GM19239 (cell line): ENCODE measurements around a stretch of chr18.

GRCh38 chr18:57684004-57684448 lies 62.4 kb upstream of the NARS1 start:
- RRBS, result no CpG with 5 or more reads among the region's 3 CpGs

GRCh38 chr18:57759635-57760213 lies 43.4 kb downstream of the ATP8B1 start:
- RRBS, result no CpG with 5 or more reads among the region's 15 CpGs

DNA sequence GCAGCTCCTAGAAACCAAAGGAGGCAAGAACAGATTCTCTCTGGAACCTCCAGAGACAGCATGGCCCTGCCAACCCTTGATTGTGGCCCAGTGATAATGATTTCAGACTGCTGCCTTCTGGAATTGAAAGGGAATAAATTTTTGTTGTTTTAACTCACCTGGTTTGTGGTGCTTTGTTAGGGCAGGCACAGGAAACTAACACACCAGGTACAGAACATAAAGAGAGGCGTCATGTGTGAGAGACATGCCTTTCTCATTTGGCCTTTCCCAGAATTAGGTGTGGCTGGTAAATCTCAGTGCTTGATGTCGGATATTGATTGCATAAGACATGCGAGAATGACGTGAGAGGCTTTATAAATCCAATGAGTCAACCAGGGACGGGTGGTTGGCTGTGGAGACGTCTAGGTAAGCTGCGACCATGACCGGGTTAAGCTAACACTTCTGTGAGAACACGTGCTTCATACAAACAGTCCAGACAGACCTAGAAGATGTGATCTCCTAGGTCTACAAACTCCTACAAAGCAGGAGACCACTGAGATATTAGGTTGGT lies 98.6 kb upstream of the ATP8B1 start:
- RRBS, result no CpG with 5 or more reads among the region's 9 CpGs

DNA sequence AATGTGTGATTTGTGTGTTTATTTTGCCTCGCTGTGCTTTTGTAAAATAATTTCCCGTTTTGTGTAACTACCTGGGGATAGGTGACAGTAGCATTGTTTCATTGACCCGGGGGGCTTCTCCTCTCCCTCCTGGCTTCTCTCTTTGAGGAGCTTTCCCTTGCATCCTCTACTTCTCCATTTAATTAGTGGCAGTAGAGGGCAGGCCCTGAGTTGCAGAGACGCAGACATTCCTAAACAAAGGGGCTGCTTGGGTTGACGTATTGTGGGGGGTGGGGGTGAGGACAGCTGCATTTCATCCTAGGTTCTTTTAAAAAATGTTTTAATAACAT lies 2.1 kb downstream of the NEDD4L start:
- RRBS, result no CpG with 5 or more reads among the region's 5 CpGs

GRCh38 chr18:58046470-58047121 lies 2.6 kb downstream of the NEDD4L start:
- RRBS, result no CpG with 5 or more reads among the region's 9 CpGs

DNA sequence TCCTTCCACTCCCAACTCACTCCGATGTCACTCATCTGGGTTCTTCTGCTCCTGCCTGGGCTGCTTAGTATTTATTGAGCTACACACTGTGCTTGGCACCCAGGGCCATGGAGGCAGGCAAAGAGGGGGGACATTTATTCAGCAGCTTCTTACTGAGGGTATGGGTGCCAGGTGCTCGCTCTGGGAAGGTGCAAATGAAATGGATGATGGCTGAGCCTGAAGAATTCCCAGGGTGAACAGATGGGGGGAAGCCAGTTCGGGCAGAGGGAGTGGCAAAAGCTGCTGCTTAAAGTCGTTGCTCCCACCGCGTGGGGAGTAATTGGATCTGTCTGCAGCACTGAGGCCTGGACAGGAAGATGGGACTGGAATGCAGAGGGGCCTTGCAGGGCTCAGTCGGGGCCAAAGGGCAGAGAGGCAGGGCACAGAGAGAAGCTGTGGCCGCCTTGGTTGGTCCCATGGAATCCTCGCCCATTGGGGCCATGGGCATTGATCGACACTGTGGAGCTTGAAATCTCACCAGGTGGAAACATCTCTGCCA lies 51.2 kb downstream of the NEDD4L start:
- RRBS, result no CpG with 5 or more reads among the region's 10 CpGs

- RRBS, result no CpG with 5 or more reads among the region's 8 CpGs
Measured at GRCh38 chr18:58202178-58202780, 158.3 kb downstream of the NEDD4L start.

DNA sequence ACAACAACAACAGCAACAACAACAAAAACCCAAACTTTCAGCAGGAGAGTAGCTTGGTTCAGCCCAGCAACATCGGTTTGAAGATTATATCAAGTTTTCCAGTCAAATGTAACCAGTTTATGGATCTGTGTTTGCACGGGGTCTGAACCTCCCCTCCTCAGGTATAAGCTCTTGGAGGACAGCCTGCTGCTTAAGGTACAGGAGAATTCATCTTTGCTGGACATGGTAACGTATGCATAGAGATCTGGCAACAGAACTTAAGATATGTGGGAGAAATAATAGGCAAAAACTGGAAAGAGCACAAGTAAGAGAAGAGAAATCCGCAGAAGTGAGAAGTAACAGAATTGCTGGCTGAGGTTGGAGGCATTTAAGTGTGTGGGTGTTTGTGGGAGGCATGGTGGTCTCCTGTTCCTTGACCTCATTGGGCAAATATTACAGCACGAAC lies 162.4 kb downstream of the NEDD4L start:
- RRBS, result no CpG with 5 or more reads among the region's 5 CpGs

- RRBS, result no CpG with 5 or more reads among the region's 7 CpGs
Measured at GRCh38 chr18:58241721-58242508, 197.9 kb downstream of the NEDD4L start.

DNA sequence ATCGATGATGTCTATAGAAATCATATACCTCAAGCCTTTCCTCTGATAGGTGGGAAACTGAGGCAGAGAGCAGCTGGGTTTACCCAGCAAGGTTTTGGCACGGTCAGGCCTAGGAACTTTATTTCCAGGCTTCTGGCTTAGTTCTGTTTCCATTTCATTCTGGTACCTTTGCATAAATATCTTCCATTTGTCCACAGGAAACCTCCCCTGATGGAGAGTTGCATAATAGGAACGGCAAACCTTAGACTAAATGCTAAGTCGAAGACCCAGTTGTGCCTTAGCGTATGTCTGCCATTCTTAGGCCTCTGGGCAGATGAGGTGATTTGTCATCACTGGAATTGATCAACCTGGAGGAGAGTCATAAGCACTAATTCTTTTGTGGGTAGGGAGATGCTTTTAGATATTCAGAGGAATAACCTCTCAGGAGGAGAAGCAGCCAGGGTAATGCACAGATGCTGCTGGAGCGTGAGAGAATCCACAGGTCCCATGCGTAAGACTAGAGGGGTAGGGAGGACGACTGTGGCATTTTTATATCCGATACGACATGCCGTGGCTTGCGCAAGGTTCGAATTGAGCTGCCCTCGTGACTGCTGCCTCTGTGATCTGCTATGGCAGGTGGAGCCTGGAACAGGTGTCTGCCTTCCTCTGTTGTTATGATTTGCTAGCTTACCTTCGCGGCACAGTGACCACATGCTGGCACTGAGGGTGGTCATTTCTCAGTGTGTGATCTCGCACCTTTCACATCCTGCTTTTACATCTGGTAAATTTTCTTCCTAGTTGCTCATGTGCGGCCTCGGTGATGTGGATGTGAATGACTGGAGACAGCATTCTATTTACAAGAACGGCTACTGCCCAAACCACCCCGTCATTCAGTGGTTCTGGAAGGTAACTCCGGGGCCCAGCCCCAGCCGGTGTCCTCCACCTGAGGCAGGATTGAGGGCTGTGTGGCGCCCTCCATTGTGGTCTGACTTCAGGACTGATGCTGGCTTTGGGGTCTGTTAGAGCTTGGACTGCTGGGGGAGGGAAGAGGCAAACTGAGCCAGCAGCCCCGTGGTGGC lies 240.3 kb downstream of the ALPK2 start:
- RRBS, result no CpG with 5 or more reads among the region's 25 CpGs

- RRBS, result no CpG with 5 or more reads among the region's 10 CpGs
Measured at GRCh38 chr18:58399829-58400362, 229.0 kb downstream of the ALPK2 start.

DNA sequence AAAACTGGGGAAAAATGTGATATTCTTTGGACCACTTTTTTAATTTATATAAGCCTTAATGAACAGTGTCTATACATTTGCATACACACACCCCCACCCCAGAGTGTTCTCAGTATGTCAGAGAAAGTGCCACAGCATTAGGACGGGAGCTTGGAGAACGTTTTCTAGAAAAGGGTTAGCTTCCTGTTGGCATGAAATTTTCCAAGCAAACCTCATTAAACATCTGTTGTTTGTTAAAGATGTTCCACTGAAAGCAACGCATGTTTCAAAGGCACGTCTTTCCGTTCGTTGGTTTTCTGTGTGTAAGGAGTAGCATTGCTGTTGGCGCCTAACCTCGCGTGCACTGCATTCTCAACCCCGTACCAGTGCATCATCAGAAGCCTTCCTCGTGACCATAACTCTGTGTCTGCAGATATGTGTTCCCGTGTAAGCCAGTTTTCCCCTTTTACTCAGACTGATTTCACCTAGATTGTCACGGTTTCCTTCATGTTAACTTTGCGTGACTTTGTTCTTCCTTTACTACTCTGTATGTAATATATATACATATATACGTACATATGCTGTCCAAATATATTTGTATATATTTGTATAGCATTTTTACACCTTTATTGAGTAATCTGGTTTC lies 228.4 kb downstream of the ALPK2 start:
- RRBS, result no CpG with 5 or more reads among the region's 15 CpGs

GRCh38 chr18:58438956-58439502 lies 189.9 kb downstream of the ALPK2 start:
- RRBS, result no CpG with 5 or more reads among the region's 4 CpGs

GRCh38 chr18:58541459-58542206 lies 87.3 kb downstream of the ALPK2 start:
- RRBS, result no CpG with 5 or more reads among the region's 11 CpGs

GRCh38 chr18:58592382-58593000 lies 36.4 kb downstream of the ALPK2 start:
- RRBS, result 99% methylated on average over 4 of the region's 17 CpGs

- RRBS, result no CpG with 5 or more reads among the region's 11 CpGs
Measured at GRCh38 chr18:58623954-58624640, 4.8 kb downstream of the ALPK2 start.

DNA sequence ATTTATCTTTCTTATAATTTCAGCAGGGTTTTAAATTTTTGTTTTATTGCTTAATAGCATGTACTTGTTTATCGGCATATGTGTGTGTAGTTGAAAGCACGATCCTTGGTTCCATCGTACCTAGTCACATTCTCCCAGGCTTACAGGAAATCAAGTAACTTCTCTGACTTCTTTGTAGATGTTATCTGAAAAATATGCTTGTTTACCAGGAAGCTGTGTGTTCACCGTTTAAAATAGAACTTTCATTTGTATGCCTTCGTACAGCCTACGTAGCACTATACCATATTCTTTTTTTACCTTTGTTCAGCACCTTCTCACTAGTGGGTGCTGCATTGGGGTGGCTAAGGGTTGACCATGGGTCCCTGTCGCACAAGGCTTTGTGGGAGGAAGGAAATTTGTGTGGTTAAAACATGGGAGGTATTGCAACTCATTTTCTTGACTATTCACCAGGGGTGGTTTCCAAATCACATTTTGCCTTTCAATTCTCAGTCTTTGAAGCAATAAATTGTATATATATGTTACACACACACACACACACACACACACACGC lies 16.6 kb downstream of the MALT1 start:
- RRBS, result no CpG with 5 or more reads among the region's 8 CpGs

DNA sequence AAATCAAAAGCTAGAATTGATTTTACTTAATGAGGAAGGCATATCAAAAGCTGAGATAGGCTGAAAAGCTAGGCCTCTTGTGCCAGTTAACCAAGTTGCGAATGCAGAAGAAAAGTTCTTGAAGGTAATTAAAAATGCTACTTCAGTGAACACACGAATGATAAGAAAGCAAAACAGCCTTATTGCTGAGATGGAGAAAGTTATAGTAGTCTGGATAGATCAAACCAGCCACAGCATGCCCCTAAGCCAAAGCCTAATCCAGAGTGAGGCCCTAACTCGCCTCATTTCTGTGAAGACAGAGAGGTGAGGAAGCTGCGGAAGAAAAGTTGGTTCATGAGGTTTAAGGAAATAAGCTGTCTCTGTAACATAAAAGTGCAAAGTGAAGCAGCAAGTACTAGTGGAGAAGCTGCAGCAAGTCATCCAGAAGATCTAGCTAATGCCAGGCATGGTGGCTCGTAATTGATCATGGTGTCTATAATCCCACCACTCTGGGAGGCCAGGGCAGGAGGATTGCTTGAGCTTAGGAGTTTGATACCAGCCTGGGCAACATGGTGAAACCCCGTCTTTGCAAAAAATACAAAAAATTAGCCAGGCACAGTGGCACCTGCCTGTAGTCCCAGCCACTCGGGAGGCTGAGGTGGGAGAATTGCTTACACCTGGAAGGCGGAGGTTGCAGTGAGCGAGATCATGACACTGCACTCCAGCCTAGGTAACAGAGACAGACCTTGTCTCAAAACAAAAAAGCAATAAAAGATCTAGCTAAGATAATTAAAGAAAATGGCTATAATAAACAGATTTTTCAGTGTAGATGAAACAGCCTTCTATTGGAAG lies 21.6 kb downstream of the MALT1 start:
- RRBS, result no CpG with 5 or more reads among the region's 9 CpGs

GRCh38 chr18:58785029-58785788 lies 79.5 kb upstream of the ZNF532 start:
- RRBS, result 82% methylated on average over 4 of the region's 12 CpGs